Islet of Langerhans (tissue), 1 donor: ENCODE results near the genes CADM4, IRGC, LYPD5, ZNF221, ZNF235, ZNF112 and CEACAM20.

DNA sequence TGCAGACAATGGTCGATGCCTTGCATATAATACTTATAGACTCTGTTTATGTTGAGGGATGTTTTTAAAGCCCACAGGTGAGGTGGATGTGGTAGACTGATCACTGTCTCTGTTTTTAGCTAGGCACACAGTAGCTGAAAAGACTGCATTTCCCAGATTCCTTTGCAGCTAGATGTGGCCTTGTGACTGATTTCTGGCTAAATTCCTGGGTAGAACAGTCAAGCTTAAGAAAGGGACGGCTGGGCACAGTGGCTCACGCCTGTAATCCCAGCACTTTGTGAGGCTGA is 3.9 kb downstream of the ZNF576 start:
- RRBS, result no CpG with 5 or more reads among the region's 3 CpGs

DNA sequence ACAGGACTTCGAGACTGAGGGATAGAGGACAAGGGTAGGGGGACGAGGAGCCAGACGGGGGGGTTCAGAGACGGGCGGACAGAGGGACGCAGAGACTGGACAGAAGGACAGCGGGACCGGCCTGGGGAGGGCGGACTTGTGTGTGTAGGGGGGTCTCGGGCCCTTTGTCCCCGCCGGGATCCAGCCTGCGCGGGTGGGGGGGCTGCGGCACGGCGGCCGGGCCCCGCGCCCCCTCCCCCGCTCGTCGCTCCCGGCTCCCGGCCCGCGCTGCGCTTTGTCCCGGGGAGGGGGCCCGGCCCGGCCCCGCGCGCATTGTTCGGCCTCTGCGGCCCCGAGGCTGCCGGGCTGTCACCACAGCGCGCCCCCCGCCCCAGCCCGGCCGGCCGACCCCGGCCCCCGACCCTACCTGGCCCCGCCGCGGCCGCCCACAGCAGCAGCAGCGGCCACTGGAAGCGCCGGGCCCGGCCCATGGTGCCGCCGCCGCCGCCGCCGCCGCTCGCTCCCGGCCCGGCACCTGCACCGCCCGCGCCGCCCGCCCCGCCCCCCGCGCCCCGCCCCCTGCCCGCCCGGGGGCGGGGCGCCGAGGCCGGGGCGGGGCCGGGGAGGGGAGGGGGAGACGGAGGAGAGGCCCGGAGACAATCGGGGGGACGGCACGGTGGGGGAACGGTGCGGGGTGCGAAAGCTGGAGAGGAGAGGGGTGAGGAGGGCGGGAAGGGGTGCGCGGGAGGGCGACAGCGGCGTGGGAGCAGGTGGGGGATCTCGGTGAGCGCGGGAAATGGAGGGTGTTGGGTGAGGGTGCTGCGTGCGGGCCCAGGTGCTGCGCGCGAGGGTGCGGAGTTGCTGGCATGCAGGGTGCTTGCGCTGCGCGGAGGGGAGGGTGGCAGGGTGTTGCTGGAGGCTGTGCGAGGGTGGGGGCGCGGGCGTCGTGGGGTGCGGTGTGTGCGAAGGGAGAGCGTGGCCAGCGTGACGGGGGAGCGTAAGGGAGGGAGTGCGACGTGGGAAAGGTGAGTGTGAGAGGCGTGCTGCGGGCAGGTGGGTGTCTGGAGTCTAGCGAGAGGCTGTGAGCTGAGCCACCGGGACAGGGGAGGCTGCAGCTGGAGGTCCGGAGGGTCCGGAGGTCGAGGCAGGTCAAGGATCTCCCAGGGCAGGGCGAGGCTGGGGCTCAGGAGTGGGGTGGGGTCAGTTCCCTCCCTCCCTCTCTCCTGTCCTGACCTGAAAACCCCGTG is at the start of gene CADM4:
CADM4 (minus strand) TSS at position 530 of the 1,226 bp plus-strand sequence.
- RRBS, result 3% methylated on average over 53 of the region's 129 CpGs

DNA sequence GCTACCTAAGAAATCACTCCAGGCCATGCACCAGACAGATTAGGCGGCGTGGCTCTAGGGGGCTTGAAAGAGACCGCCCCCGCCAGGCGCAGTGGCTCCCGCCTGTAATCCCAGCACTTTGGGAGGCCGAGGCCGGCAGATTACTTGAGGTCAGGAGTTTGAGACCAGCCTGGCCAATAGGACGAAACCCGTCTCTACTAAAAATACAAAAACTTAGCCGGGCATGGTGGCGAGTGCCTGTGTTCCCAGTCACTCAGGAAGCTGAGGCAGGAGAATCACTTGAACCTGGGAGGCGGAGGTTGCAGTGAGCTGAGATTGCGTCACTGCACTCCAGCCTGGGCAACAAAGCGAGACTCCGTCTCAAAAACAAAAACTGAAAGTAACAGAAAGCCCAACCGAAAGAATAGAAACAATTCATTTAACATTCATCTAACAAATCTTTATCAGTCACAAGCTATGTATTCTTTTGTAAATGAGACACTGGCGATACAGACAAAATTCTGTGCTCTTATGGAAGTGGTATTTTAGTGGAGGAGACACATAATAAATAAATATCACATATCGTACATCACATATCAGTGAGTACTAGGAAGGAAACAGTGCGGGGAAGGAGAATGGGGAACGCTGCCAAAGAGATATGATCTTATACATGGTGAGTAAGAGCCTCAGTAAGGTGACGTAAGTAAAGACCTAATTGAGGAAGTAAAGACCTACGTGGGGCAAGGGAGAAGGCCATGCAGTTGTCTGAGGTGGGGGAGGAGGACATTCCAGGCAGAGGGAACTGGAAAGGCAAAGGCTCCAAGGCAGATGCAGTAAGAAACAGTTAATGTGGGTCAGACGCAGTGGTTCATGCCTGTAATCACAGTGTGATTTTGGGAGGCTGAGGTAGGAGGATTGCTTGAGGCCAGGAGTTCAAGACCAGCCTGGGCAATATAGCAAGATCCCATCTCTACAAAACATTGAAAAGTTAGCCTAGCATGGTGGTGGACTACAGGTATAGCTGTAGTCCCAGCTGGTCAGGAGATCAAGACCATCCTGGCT is 14.7 kb upstream of the IRGC start:
- RRBS, result no CpG with 5 or more reads among the region's 24 CpGs

DNA sequence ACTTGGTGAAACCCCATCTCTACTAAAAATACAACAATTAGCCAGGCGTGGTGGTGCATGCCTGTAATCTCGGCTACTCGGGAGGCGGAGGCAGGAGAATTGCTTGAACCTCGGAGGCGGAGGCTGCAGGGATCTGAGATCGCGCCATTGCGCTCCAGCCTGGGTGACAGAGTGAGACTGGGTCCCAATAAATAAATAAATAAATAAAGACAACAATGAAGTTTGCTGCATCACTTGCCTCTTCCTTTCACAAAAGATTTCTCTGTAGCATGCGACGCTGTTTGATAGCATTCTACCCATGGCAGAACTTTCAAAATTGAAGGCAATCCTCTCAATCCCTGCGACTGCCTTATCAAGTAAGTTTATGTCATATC is 4.9 kb upstream of the IRGC start:
- RRBS, result no CpG with 5 or more reads among the region's 12 CpGs

DNA sequence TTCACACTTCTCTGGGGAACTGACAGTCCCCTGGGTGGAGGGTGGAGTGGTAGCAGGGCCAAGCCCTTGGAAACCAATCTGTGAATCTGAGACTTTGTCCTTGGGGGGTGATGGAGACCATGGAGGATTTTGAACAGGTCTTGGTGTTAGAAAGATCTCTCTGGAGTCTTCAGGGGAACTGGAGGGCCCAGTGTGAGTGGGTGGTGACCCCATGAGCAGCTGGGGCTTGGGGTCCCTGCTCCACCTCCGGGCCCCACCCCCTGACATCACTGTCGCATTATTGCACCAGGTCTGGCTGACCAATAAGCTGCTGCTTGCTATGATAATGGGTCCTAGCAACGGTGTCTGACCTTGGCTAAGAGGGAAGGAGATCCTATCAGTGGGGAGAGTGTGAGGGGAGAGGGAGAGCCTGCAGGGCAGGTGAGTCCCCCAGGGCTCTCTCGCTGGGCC is at the start of gene IRGC:
IRGC (plus strand) TSS at position 354 of the 450 bp plus-strand sequence.
- RRBS, result no CpG with 5 or more reads among the region's 4 CpGs

DNA sequence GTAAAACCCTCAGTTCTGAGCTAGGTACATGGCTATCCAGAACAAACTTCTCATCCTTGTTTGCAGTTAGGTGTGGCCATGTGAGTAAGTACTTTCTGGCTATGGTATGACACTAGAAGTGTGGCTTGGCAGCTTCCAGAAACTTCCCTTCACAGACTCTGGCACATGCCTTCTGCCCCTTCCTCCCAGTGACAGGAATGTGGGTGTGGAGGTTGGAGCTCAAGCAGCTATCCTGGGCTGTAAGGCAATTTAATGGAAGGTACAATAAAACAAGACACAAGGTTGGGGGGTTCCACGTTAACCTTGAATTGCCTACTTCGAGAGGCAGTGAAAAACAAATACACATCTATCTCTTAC is 3.3 kb downstream of the SMG9 start:
- RRBS, result no CpG with 5 or more reads among the region's 2 CpGs

DNA sequence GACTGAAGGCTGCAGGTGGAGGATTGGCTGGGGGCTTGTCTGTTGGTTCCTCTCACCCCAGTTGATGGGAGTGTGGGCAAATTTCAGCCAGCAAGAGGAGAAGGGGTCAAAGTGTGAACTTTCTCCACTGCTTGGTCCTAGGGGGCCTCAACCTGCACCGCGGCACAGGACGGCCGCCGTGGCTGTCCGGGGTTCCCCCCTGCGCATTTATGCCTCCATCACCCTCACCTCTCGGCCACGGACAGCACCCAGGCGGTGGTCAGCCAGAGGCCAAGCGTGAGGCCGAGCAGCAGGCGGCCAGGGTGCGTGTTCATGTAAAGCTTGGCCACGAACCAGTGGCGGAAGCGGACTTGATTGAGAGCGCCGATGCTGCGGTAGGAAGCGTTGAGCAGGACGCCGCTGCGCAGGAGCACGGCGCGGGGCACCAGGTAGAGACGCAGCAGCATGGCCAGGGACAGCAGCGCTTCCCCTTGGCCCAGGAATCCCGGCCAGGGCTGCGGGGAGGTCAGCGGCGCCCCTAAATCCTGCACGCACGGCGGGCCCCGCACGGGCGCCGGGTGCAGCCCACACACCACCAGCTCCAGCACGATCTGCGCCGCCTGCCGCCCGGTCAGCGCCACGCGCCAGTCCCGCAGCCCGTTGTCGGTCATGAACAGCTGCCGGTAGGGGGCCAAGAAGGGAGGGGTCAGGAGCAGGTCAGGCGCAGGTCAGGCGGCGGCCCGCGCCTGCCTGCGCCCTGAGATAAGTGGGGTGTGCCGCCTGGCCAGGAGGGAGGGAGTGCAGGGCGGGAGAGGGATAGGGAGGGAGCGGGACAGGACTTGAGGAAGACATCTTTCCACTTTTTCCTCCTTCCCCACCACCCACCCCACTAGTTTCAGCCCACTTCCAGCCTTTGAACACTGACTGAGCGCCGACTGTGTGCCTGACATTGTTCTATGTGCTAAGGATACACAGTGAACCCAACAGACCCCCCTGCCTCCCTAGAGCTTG is 6.5 kb downstream of the KCNN4 start:
- RRBS, result 4% methylated on average over 23 of the region's 63 CpGs

GRCh38 chr19:43776297-43776904 is 4.4 kb downstream of the KCNN4 start:
- RRBS, result no CpG with 5 or more reads among the region's 15 CpGs

DNA sequence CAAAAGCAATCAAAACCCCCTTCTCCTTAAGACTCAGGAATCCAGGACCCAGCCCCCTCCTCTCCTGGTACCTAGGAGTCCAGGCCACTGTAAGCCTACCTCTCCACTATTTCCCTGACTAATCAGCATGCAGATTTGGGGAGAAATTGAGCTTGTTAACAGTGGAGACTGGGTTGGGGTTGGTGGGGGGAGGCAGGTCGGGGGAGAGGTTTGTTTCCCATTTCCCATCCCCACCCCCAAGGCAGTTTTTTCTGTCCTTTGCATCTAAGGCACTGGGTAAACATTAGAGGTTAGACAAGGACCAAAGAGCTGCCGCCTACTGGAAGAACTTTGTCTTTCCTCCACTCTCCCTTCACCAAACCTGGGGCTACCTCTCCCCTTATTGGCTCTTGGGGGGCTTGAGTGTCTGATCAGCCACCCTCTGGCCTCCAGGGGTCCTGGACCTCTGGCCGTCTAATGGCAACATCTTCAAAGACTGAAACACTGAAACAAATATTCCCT is 971 bp downstream of the KCNN4 start:
- RRBS, result no CpG with 5 or more reads among the region's 3 CpGs

DNA sequence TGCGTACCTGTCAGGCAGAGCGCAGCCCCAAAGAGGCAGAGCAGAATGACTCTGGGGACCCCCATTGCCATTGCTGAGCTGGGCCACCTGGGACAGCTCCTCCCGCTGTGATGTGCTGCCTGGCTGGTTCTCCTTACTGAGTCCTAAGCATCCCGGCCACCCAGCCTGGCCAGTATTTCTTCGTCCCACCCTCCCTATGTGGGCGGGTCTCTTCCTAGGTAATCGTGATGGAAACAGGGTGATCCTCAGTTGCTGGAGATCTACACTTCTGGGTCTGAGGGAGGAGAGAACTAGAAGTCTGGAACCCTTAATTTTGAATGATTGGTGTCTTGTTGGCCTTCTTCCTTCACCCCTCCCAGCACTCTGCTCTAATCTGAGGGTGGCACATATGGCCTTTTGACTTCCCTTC is at the start of gene LYPD5:
LYPD5 (minus strand) TSS at position 138 of the 409 bp plus-strand sequence.
- RRBS, result no CpG with 5 or more reads among the region's 7 CpGs

DNA sequence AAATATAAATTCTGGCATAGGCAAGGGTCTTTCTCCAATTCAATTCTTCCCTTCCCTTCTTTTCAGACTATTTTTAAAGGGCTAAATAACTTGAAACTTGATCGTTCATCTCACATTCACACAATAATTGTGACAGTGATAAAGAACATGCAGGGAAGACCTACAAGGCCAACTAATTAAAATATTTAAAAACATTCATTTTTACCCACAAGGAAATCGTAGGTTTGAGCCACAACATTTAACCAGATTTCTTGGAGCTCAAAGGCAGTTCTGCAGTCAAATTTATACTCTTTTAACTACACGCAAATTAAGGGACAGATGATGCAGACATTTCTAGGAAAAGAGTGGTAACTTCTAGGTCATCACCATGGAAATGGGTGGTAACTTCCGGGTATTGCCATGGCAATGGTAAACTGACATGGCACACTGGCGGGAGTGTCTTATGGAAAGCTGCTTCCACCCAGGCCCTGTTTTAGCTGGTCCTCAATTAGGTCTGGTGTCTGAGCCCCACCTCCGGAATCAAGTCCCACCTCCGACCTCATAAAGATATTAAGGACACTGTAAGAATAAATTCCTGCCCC is 10.3 kb upstream of the LYPD5 start:
- RRBS, result no CpG with 5 or more reads among the region's 7 CpGs

GRCh38 chr19:43950768-43951578 is at the start of gene ZNF221:
TSS of gene ZNF221 (plus strand) at chr19:43951228.
- RRBS, result no CpG with 5 or more reads among the region's 38 CpGs

DNA sequence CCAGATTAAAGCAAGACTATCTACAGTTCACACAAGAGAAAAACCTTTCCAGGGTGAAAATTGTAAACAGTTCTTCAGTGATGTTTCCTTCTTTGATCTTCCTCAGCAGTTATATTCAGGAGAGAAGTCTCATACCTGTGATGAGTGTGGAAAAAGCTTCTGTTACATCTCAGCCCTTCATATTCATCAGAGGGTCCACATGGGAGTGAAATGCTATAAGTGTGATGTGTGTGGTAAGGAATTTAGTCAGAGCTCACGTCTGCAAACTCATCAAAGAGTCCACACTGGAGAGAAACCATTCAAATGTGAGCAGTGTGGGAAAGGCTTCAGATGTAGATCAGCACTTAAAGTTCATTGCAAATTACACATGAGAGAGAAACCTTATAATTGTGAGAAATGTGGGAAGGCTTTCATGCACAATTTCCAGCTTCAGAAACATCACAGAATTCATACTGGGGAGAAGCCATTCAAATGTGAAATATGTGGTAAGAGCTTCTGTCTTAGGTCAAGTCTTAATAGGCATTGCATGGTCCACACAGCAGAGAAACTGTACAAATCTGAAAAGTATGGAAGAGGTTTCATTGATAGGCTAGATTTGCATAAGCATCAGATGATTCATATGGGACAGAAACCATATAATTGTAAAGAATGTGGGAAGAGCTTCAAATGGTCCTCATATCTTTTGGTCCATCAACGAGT is 6.9 kb downstream of the ZNF222 start:
- RRBS, result no CpG with 5 or more reads among the region's 2 CpGs

DNA sequence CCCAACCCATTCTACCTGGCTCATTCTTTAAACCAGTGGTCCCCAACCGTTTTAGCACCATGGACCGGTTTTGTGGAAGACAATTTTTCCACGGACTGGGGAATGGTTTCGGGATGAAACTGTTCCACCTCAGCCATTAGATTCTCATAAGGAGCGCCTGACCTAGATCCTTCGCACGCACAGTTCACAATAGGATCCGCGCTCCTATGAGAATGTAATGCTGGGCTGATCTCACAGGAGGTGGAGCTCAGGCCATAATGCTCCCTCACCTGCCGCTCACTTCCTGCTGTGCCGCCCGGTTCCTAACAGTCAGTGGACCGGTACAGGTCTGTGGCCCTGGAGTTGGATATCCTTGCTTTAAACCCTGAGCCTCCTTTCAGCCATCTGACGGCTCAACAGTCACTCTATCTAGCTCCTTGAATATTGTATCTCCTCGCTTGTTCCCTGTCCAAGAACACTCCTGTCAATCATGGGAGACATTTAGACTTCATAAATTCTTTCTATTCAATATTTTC is 719 bp upstream of the ZNF223 start:
- RRBS, result no CpG with 5 or more reads among the region's 15 CpGs

GRCh38 chr19:44165493-44165903 is 598 bp downstream of the ZNF226 start:
- RRBS, result no CpG with 5 or more reads among the region's 6 CpGs

- RRBS, result no CpG with 5 or more reads among the region's 34 CpGs
Measured at GRCh38 chr19:44304638-44305352, at the start of gene ZNF235. TSS of gene ZNF235 (minus strand) at chr19:44305025.

- RRBS, result 9% methylated on average over 3 of the region's 41 CpGs
Measured at GRCh38 chr19:44356340-44357278, at the start of gene ZNF112. TSS of gene ZNF112 (minus strand) at chr19:44356680.

DNA sequence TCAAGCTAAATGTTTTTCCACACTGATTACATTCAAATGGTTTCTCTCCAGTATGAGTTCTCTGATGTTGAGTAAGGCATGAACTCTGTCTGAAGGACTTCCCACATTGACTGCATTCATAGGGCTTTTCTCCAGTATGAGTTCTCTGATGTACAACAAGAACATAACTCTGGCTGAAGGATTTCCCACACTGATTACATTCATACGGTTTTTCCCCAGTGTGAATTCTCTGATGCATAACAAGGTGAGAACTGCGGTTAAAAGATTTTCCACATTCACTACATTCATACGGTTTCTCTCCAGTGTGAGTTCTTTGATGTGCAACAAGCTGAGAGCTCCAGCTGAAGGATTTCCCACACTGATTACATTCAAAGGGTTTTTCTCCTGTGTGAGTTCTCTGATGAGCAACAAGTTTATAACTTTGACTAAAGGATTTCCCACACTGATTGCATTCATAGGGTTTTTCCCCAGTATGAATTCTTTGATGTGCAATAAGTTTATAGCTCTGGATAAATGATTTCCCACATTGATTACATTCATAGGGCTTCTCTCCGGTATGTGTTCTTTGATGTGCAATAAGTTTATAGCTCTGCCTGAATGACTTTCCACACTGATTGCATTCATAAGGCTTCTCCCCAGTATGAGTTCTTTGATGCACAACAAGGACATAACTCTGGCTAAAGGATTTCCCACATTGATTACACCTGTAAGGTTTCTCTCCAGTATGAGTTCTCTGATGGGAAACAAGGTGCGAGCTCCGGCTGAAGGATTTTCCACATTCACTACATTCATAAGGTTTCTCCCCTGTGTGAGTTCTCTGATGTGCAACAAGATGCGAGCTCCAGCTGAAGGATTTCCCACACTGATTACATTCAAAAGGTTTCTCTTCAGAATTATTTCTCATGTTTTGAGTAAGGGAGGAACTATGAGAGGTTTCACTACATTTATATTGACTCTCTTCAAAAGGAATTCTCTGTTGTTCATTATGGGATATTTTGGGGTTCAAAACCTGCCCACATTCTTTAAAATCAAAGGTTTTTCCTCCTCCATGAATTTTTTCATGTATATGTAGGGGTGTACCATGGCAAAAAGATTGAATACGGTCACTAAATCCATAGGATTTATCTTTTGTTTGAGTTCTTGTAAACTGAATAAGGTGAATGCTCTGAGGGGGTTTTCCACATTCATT is 23.4 kb downstream of the ZNF180 start:
- RRBS, result no CpG with 5 or more reads among the region's 8 CpGs

DNA sequence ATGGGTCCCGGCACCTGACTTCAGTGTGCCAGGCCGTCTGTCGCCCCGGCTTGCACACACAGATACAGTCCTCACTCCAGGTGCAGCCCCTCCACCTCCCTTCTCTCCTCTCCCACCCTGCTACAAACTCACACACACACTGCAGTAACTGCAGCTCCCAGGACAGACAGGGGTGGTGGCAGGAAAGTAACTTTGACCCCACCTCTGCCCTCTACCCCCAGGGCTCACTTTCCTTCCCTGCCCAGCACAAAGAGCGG is at the start of gene CEACAM20:
CEACAM20 (minus strand) TSS at position 168 of the 257 bp plus-strand sequence.
- RRBS, result 53% methylated on average over 4 of the region's 5 CpGs

DNA sequence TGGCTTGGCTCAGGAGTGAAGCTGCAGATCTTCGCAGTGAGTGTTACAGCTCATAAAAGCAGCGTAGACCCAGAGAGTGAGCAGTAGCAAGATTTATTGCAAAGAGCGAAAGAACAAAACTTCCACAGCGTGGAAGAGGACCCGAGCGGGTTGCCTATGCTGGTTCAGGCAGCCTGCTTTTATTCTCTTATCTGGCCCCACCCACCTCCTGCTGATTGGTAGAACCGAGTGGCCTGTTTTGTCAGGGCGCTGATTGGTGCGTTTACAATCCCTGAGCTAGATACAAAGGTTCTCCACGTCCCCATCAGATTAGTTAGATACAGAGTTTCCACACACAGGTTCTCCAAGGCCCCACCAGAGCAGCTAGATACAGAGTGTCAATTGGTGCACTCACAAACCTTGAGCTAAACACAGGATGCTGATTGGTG is 33.2 kb upstream of the CEACAM20 start:
- RRBS, result no CpG with 5 or more reads among the region's 10 CpGs